ENCODE results near the gene SULT1C4.

DNA sequence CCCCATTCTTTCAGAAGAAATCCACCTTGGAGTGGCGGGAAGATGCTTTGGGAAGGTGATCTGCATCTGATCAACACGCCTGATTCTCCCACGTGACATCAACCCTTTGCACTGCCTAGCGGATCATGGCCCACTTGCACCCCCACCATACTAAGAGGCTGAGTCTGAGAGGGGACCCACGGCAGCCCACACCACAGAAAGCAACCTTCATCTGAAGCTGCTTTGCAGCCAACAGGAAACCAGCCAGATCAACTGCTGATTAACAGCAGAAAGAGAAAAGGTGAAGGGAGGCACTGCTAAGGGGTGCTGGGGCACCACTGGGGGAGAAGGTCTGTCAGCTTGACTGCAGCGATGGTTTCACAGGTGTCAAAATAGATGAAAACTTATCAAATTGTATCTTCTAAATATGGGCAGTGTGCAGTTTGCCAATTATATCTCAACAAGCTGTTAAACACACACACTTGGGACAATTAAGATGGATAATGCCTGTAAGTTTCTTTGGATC lies 29.1 kb downstream of the ECRG4 start:
- RRBS = no CpG with 5 or more reads among the region's 6 CpGs

DNA sequence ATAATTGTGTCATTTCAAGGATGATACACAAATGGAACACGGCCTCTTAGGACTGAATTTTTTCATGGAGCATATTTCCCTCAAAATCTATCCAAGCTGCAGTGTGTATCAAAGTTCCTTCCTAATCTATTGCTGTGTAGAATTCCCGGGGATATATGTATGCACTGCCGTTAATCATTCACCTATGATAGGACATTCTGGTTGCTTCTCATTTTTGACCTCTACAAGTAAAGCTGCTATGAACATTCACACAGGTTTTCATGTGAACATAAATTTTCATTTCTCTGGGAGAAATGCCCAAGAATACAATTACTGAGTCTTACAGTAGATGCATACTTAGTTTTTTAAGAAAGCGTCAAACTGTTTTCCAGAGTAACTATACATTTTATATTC lies 61.5 kb downstream of the ECRG4 start:
- RRBS = no CpG with 5 or more reads among the region's 4 CpGs

DNA sequence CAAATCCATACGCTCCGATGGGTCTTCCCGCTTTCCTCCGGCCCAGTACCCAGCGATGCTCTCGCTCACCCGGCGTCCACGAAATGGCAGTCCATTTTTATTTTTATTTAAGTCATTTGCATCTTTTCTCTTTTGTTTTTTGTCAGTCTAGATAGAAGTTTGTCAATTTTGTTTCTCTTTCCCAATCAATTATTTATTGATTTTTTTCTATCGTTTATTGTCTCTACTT lies 59.6 kb upstream of the UXS1 start:
- RRBS = no CpG with 5 or more reads among the region's 10 CpGs

DNA sequence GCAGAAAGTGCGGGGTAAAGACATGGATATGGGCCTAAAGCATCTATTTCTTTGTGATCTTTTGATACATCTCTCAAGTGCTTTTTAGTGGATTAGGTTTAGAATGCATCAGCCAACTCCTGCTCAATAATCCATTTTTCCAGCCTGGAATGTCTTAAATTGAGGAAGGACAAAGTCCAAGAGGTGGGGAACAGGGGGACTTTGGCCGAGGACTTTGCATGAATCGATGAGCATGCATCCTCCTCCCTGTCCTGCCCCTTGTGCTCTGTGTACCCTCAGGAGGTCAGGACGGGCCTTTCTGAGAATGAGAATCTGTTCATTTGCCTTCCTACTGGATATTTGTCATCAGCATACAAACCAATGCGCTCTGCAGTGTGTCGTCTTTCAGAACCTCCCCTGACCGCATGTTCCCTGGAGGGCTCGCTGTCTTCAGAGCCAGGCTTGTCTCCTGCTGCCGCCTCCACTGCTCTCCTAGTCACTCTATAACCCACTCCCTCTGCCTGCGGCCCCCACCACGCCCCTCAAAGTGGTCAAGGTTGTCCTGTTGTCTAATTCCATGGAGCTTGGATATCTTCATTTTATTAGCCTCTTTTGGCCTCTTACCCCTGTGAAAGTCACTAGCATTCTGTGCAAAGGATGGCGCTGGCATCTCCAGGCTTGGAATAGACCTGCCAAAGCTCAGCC lies 83.6 kb downstream of the RGPD3 start:
- RRBS = no CpG with 5 or more reads among the region's 12 CpGs

GRCh38 chr2:106575833-106576496 lies 88.8 kb downstream of the CD8B2 start:
- RRBS = no CpG with 5 or more reads among the region's 10 CpGs

DNA sequence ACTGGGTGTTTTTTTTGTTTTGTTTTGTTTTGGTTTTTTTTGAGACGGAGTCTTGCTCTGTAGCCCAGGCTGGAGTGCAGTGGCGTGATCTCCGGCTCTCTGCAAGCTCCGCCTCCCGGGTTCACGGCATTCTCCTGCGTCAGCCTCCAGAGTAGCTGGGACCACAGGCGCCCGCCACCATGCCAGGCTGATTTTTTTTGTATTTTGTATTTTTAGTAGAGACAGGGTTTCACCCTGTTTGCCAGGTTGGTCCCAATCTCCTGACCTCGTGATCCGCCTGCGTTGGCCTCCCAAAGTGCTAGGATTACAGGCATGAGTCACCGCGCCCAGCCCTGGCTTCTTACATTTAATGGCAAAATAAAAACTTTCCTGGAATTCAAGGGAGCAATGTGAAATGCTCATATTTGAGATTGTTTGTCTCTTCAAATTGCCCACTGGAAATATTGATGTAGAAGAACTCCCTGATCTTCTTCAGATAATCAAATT lies 78.5 kb upstream of the RGPD4 start:
- RRBS = no CpG with 5 or more reads among the region's 14 CpGs

DNA sequence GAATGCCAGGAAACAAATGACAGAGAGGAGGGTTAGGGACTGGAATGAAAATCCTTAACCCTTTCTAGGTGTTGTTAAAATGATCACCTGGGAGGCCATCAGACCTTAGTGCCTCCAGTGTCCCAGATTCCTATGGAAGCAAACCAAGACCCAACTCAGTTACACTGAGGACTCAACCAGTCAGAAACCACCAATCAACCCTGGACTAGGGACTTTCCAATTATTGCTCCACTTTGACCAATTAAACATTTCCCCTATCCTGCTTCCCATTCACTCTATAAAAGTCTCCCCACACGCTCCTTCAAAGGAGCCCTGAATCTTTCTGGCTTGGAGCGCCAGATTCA lies 20.9 kb upstream of the SULT1C2 start:
- RRBS = no CpG with 5 or more reads among the region's 2 CpGs

GRCh38 chr2:108270856-108271282 lies 17.8 kb upstream of the SULT1C2 start:
- RRBS = no CpG with 5 or more reads among the region's 2 CpGs

GRCh38 chr2:108377504-108378499 lies at the start of gene SULT1C4:
Gene SULT1C4, plus strand, starts transcription at chr2:108377954.
- RRBS = no CpG with 5 or more reads among the region's 14 CpGs

DNA sequence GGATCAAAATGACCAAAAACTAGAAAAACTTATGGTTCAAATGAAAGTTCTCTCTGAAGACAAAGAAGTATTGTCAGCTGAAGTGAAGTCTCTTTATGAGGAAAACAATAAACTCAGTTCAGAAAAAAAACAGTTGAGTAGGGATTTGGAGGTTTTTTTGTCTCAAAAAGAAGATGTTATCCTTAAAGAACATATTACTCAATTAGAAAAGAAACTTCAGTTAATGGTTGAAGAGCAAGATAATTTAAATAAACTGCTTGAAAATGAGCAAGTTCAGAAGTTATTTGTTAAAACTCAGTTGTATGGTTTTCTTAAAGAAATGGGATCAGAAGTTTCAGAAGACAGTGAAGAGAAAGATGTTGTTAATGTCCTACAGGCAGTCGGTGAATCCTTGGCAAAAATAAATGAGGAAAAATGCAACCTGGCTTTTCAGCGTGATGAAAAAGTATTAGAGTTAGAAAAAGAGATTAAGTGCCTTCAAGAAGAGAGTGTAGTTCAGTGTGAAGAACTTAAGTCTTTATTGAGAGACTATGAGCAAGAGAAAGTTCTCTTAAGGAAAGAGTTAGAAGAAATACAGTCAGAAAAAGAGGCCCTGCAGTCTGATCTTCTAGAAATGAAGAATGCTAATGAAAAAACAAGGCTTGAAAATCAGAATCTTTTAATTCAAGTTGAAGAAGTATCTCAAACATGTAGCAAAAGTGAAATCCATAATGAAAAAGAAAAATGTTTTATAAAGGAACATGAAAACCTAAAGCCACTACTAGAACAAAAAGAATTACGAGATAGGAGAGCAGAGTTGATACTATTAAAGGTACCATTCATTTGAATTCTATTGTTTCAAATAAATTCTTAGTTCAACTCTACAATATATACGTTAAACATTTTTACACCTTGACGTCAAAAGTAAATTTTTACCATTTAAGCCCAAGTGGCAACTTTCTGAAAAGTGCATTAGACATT lies 22.6 kb downstream of the GCC2 start:
- RRBS = no CpG with 5 or more reads among the region's 5 CpGs

DNA sequence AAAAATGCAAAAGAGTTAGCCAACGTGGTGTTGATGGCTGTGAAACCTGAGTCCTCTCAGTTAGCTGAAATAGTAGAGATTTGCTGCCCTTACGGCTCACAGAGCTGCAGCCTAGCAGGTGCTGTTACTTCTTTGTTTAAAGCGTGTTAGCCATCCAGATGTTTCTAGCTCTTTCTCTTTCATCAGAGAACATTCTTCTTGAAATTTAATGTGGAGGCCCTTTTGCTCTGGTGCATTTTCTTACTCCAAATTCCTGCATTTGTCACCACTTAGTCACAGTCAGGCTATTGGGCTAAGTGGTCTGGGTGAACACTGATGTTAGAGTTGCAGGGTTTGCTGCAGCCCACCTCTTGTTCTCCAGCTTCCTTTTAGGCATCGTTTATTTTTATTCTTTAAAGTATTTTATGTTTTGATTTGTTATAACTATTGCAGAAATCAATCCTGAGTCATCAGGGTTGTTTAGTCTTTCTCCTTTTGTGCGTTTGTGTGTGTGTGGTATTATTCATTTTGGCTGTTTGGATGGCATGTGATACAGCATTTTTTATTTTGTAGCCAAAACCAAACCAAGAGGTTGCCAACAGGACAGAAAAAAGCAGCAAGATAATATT lies 41.2 kb downstream of the LIMS1 start:
- RRBS = no CpG with 5 or more reads among the region's 5 CpGs

DNA sequence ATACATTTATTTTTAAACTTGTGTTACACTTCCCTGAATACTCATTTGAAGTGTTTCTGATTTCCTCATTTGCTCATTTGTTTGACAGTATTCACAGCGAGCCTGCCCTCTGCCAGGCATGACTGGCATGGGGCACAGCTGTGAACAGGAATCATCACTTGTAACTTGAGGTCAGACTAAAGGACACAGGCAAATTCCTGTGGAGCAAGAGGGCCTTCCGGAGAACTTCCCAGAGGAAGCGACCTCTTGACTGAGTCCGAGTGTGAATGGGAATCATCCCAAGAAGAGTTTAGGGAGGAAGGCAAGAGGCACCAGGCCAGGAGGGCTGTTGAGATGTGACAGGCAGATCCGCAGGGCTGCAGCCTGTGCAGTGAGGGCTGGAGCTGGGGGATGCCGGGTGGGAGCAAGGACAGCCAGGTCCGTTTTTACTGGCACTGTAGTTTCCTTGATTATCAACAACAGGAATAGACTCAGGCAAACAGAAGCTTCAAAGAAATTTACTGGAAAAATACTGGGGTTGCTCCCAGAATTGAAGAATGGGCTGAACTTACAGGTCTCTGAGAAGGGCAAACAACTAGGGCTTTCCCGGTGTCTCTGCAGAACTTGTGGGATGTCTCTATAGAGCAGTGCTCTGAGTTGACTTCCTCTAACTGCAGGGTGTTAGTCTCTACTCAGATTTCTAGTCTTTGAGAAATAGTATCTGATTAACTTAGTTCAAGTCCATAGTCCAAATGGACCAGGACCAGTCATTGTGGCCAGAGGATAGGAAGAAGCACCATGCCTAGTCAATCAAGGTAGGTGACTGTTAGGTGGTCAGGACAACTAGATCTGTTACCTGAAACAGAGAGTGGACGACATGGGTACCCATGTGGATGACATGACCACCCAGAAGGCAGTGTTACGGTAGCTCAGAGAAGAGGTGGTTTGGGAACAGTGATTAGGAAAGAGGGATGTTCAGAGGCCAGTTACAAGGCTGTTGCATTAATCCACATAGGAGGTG lies 45.6 kb downstream of the LIMS1 start:
- RRBS = no CpG with 5 or more reads among the region's 10 CpGs

DNA sequence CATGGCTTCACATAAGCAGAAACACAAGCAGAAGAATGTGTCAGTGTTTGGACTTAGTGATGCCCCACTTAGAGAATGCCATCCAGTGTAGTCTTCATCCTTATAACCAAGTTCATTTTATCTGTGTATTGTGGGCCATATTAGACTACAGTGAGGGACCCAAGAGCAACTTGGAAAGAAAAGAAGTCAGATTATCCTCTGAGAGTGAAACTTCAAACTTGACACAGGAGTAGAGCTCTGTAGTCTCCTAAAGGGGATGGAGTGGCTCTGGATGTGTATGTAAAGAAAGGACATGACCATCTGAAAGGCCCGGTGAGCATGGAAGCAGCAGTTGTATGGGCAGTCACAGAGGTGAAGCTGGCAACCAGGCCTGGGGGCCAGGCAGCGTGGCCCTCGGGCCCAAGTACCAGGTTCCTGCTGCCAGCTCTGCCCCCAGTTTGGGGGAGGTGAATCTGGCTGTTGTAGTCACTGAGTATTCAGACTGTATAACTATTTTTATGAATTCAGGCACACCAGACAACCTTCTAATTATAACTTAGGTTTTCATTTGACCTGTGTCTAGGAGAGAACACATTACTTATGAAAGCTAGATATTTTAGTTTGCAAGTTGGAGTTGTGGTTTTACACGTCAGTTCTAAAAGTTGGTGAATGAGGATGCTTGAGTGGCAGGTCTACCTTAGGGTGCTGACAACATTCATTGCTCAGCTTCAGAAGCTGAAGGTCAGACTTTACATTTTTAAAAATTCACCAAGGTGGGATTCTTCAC lies 71.5 kb downstream of the LIMS1 start:
- RRBS = no CpG with 5 or more reads among the region's 4 CpGs

- RRBS = no CpG with 5 or more reads among the region's 2 CpGs
Observed at GRCh38 chr2:108606868-108607488, 72.7 kb downstream of the LIMS1 start.

DNA sequence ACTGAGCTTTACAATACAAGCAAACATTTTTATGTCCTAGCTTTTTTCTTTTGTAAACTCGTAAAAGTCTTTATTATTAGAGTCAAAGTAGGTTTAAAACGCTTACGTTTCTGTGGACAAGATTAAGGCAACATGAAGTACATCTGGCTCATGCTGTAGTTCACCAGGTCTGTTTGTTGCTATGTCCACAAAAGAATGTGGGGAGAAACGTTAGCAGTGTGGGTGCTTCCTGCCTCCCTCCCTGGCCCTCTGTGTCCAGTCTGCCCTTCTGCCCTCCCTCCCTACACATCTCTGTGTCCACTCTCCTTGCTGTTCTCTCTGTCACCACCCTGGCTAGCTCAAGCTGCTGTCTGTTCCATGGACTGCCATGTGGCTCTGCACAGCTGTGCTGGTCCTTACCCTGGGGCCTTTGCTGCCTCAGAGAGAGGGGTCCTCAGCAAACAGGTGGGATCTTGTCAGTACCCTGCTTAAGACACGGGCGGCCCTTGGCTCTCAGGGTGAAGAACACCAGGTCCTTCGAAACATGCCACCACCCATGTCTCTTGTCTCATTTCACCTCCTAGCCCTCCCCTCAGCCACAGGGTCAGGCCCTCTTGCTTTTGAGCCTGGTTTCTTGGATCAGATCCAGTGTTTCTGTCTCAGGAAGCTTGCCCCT lies 79.1 kb downstream of the LIMS1 start:
- RRBS = no CpG with 5 or more reads among the region's 7 CpGs

- RRBS = no CpG with 5 or more reads among the region's 5 CpGs
Observed at GRCh38 chr2:108639827-108640413, 79.4 kb upstream of the RANBP2 start.

DNA sequence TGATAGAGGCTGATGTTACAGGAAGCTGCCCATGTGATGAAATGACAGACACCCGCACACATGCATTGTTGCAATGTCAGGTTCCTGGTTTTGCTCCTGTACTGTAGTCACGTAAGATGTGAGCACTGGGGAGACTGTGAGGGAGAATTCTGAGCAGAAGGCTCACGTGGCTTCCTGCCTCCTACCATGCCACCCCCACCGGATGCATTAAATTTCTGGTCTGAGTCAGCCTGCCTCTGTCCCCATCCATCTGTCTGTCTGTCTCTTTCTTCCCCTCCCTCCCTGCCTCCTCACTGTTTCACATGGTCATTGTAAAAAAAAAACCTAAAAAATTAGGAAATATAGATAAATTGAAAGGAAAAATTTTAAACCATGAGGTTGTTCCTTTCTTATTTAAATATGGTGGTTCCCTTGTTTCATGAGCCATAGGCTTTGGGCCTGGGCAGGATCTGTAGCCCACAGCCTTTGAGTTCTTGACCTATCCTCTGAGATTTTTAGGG lies 66.6 kb upstream of the RANBP2 start:
- RRBS = no CpG with 5 or more reads among the region's 4 CpGs

- RRBS = no CpG with 5 or more reads among the region's 2 CpGs
Observed at GRCh38 chr2:108756348-108756820, 30.2 kb upstream of the CCDC138 start.

GRCh38 chr2:108771719-108772276 lies 14.8 kb upstream of the CCDC138 start:
- RRBS = no CpG with 5 or more reads among the region's 4 CpGs

Data from foreskin fibroblast (primary cell).